Aorta (tissue), 1 donor: Measurements from ENCODE around the genes GPANK1, CSNK2B, SAPCD1, EGFL8 and AGER.

DNA sequence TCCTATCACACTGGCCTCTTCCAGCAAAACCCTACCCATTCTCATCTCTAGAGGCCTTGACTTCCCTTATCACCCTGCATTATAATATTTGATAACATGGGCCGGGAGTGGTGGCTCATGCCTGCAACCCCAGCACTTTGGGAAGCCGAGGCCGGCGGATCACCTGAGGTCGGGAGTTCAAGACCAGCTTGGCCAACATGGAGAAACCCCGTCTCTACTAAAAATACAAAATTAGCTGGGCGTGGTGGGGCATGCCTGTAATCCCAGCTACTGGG is 679 bp upstream of the C6orf47 start:
- PRO-cap, result no peak

GRCh38 chr6:31664789-31665043 is at the start of gene GPANK1:
Gene GPANK1 (minus strand): TSS chr6:31664997.
- PRO-cap, result bidirectional peak, plus-strand start at chr6:31665090, minus-strand start at chr6:31664997

DNA sequence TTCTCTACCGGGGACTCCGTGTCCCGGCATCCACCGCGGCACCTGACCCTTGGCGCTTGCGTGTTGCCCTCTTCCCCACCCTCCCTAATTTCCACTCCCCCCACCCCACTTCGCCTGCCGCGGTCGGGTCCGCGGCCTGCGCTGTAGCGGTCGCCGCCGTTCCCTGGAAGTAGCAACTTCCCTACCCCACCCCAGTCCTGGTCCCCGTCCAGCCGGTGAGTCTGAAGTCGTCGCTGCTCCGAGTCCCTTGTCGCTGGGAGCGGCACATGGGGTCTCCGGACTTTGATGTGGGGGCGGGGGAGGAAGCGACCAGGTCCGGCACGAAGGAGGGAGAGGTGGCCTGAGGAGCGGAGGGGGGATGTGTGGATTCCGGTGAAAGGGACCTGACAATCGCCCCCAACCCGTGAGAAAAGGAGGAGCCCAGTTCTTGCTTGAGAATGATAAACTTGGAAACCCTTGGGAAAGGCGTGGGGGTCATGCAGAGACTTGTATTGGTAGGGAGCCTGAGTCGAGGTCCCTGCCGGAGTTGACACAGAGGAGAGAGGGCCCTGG is at the start of gene CSNK2B:
Gene CSNK2B (plus strand): TSS at position 87 of the 552 bp plus-strand sequence.
- PRO-cap, result bidirectional peak, plus-strand start at position 113 of the sequence, minus-strand start outside the sequence

- PRO-cap, result no peak
Observed at GRCh38 chr6:31727499-31728088, 1.5 kb downstream of the DDAH2 start.

DNA sequence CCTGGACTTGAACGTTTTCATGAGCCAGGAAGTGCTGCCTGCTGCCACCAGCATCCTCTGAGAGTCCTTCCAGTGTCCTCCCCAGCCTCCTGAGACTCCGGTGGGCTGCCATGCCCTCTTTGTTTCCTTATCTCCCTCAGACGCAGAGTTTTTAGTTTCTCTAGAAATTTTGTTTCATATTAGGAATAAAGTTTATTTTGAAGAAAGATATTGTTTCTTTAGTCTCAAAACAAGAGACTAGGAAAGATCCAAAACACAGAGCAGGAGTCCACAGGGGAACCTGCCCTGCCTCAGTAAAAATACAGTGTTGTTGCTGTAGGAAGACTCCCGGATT is at the start of gene SAPCD1:
Gene SAPCD1 (plus strand): TSS at position 186 of the 334 bp plus-strand sequence.
- PRO-cap, result no peak

- PRO-cap, result no peak
Observed at GRCh38 chr6:31775065-31775550, 2.0 kb downstream of the VWA7 start.

DNA sequence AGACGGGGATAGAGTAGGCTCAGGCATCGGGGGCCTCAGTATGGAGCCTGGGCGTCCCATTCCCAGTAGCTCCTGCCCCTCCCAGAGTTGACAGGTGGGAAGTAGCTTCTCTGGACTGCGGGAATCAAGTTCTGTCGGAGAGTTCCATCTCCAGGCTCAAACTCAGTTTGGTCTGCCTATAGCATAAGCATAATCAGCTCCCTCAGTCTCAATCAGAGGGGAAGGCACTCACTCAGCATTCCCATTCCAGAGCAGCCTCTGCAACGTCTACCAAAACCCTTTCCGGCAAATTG is 3.5 kb upstream of the NEU1 start:
- PRO-cap, result no peak

GRCh38 chr6:31879790-31880342 is 1.1 kb upstream of the SLC44A4 start:
- PRO-cap, result no peak

DNA sequence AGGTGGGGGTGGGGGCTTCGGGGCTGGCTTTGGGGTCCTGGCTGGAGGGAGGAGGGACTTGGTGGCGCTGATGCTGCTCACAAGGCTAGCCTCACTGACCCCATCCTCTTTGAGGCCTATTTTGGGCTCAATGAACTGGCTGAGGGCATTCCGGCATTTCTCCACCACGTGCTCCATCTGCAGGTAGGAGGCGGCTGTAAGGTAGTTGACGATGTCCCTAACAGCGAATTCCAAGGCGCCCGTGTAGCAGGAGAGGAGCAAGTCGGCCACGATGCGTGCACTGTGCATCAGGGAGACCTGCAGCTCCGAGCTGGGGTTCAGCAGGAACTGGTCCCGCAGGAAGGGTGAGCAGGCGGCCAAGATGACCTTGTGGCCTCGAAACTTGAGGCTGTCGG is 1.1 kb downstream of the ZBTB12 start:
- PRO-cap, result no peak

GRCh38 chr6:31971608-31971819 is 424 bp downstream of the DXO start:
- PRO-cap, result unidirectional peak, plus-strand start at chr6:31971720

- PRO-cap, result no peak
Observed at GRCh38 chr6:32116982-32117546, 7.9 kb upstream of the TNXB start.

DNA sequence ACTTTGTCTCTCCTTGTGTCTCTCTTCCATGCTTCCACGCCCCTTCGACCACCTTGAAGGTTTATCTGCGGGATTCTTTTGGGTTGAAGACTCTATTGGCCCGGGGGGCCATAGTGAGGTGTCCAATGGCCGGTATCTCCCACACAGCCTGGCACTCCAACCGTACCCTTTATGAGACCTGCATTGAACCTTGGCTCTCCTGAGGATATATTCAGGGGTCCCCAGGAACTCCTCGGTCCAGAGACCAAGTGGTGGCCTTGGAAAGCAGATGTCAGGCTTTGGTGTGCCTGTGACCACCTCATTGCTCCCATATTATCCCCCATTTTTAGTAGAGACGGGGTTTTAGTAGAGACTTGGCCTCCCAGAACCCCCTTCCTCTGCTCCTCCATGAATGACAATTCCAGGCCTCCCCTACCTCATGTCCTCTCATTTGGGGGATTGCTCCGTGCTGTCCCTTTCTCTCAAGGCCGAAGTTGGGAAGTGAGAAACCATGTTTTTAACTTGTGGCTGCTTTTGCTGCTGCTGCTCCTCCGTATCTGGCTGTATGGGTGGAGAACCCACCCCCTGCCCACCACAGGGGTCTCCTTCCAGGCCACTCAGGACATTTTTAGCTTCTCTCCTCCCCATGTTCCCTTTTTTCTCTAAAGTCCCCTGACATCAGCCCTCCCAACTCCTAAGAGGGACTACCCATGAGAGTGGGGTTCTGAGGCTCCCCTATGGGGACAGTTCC is 1.5 kb upstream of the EGFL8 start:
- PRO-cap, result no peak

DNA sequence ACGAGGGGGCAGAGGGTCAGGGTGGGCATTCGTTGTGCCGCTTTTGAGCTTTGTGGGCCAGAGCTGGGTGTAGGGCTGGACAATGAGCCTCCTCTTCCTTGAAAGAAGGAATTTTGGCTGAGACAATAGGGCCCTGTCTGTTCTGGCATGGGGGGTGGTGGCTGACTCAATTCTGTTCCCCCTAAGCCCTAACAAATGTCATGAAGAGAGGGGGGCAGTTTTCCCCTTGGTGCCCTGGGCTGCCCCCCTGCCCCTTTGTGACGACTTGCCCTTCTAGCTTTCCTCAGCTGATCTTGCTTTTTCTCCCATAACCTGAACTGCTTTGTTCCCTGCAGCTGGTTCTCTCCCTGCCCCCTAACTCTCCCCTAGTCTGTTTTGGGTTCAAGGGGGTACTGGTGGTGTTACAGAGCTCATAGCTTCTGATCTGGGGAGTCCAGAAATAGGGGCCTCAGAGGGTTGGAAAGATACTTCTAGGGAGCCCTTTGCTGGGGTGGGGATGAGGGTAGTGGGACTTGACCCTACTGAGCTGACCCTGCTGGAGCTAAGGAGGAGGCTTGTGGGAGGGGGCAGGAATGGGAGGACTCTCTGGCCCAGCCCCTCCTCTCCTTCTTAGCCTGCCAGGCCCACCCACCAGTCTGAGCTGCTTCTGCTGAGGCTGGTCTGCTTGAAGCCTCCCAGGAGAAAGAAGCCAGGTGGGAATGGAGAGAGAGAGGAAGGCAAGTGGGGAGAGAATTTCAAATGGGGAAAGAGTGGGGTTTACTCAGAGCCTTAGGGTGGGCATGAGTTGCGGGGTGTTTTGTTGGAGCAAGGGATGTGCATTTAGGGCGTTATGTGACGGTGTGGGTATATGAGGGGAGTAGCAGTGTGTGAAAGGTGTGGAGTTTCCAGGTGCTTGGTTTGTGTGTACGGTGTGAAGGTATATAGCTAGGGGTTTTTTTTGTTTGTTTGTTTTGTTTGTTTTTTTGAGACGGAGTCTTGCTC is at the start of gene EGFL8:
Gene EGFL8 (plus strand): TSS at position 630 of the 981 bp plus-strand sequence.
- PRO-cap, result no peak

GRCh38 chr6:32180873-32181754 is 2.9 kb downstream of the RNF5 start:
- PRO-cap, result no peak

- PRO-cap, result no peak
Observed at GRCh38 chr6:32181972-32183081, 1.7 kb downstream of the AGER start.

- PRO-cap, result no peak
Observed at GRCh38 chr6:32183887-32184813, at the start of gene AGER. Gene AGER (minus strand): TSS chr6:32184253.

DNA sequence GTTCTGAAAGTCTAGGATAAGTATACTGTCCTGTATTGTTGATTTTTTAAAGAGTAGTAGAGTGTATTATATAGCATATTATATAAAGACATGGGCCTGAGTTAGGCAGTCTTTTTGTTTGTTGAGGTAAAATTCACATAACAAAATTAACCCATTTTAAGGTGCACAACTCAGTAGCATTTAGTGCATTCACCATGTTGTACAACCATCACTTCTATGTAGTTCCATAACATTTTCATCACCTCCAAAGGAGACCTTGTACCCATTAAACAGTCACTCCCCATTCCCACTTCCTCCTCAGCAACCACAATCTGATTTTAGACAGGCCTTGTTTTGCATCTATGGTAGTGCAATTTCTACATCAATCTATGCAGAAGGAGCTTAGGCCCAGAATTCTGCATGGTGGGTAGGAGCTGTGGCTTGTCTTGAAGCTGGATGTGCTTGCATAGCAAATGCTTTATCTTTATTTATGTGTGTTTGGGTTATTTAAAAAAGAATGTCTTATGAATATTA is 13.6 kb upstream of the HLA-DQA1 start:
- PRO-cap, result no peak

GRCh38 chr6:32665719-32666115 is 740 bp downstream of the HLA-DQB1 start:
- PRO-cap, result no peak

DNA sequence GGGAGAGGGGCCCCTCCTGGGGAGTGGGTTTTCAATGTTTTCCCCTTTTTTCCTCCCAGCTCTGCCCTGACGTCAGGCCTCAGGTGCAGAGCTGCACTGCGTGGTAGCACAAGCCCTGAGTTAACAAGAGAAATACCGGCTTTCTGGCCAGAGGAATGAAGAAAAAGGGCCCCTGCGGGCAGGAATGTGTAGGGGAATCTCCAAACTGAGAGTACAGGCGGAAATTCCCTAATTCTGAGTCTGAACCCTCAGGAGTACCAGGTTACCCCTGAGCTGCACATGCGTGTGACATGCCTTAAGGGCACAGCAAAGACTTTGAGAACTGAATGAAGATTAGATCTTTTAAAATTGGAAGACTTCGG is 7.1 kb downstream of the PSMB9 start:
- PRO-cap, result no peak

- PRO-cap, result no peak
Observed at GRCh38 chr6:32867273-32867655, 13.3 kb downstream of the PSMB9 start.